H9 (cell line): ENCODE measurements around the genes HERC2, GOLGA8F, NSMCE3 and GOLGA8H.

DNA sequence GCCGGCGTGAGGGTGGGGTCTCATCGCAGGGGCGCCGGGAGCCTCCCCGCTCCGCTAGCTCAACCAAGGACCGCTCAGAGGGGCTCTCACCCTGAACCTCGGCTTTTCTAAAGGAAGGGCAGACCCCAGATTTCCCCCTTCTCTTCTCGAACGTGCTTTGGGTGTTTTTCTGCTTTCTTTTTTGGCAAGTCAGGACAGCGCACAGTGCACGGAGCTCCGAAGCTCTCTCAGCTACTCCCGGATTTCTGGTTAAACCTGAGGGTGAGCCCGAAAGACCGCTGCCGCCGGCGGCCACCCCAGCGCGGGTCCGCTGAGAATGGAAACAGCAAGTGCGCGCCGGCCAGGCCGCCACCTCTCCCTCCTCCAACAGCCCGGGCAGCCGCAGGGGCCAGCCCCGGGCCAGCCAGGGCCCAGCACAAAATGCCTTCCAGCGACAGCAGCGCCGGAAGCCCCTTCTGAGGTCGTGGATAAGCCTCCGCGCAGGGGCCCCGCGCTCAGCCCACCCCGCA lies 8.1 kb upstream of the OCA2 start:
- PRO-cap = no peak

DNA sequence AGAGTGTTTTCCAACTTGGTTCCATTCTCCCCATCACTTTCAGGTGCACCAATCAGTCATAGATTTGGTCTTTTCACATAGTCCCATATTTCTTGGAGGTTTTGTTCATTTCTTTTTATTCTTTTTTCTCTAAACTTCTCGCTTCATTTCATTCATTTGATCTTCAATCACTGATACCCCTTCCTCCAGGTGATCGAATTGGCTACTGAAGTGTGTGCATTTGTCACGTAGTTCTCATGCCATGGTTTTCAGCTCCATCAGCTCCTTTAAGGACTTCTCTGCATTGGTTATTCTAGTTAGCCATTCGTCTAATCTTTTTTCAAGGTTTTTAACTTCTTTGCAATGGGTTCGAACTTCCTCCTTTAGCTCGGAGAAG lies 60.2 kb upstream of the OCA2 start:
- PRO-cap = no peak

DNA sequence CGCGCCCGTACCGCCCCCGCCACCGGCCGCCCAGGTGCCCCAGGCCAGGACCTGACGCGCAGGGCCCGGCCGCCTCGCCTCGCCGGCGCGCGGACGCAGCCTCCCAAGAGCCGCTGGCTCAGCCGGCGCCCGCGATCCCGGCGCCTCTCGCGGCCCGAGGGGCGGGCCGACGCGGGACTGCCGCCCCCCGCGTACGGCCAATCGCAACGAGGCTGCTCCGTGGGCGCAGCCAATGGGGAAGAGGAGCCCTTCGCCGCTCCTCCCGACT lies at the start of gene HERC2:
Gene HERC2, minus strand, starts transcription at position 156 of the 268 bp plus-strand sequence.
- PRO-cap = no peak

- PRO-cap = no peak
Observed at GRCh38 chr15:28378394-28378893, at the start of gene GOLGA8F. Gene GOLGA8F (plus strand): TSS chr15:28378664.

DNA sequence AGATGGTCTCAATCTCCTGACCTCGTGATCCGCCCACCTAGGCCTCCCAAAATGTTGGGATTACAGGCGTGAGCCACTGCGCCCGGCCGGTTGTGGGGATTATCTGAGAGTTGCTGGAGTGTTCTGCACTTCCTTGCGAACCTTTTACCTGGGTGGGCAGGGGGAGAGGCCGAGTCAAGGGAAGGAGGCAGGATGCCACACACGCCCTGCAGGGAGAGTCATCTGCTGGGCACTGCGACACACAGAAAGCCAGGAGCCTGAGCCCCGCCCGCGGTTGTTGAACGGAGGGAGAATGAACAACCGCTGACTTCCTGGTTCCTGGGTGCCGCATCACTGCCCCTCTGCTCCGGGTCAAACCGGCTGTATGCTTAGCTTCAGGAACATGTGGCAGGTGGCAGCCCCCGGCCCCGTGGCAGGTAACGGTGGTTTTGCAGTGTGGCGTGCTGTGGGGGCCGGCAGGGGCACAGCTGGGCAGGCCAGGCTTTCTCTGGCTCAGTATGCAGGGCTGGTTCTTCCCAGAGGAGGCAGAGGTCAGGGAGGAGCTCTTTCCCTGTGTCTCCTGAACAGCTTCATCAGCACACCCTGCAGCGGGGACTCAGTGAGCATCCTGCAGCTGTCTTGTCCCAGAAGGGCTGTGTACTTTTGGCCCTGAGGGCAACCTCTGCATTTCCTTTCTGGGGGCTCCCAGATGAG lies 33.4 kb downstream of the APBA2 start:
- PRO-cap = no peak

DNA sequence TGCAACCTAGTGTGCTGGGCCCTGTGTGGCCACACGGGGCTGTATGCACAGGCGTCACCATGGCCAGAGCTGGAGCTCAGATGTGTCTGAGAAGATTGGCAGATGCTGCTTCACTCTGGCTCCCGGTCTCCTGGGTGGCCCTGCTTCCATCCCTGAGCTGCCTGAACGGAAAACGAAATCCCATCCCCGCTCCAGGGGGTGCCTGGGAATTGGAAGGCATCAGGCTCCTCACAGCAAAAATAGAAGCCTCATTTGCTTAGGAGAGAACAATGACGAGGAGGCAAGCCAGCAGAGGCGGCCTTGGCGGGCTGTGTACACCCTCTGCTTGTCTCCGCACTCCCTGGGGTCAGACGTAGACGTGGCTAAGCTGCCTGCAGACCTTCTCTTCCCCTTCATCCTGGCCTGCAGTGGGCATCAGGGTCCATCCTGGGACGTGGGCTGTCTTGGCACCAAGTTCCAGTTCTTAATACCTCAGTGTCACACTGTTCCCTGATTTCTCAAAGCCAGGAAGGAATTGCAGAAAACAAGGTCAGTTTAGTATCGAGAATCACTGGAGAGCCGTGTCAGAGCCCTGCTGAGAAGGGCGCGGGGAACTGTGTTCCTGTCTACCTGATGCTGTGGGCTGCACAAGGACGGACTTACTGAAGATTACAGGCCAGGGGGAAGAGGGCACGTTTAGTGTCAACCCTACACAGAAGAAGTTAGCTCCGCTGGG lies 103.8 kb downstream of the APBA2 start:
- PRO-cap = no peak

DNA sequence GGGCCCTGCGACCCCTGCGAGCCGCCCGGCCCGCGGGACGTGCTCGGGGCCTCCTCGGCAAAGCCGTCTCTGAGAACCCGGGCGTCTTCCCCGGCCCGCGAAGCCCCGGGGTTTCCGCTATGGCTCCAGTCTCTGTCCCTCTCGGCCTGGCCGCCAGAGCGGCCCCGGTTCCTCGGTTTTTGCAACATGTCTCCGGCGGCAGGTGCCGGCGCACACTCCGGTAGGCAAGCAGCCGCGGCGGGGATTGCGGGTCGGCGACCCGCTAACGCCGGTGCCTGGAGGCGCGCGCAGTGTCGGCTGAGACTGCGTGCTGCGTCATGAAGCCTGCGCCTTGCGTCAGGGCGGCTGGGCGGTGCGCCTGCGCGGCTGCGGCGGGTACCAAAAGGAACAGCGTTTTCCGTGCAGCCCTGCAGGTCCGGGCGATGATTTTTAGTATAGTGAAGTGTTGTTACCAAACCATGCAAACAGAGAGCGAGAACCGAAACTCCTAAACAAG lies at the start of gene NSMCE3:
Gene NSMCE3, minus strand, starts transcription at position 305 of the 496 bp plus-strand sequence.
- PRO-cap = bidirectional peak, plus-strand start at position 393 of the sequence, minus-strand start at position 246 of the sequence

DNA sequence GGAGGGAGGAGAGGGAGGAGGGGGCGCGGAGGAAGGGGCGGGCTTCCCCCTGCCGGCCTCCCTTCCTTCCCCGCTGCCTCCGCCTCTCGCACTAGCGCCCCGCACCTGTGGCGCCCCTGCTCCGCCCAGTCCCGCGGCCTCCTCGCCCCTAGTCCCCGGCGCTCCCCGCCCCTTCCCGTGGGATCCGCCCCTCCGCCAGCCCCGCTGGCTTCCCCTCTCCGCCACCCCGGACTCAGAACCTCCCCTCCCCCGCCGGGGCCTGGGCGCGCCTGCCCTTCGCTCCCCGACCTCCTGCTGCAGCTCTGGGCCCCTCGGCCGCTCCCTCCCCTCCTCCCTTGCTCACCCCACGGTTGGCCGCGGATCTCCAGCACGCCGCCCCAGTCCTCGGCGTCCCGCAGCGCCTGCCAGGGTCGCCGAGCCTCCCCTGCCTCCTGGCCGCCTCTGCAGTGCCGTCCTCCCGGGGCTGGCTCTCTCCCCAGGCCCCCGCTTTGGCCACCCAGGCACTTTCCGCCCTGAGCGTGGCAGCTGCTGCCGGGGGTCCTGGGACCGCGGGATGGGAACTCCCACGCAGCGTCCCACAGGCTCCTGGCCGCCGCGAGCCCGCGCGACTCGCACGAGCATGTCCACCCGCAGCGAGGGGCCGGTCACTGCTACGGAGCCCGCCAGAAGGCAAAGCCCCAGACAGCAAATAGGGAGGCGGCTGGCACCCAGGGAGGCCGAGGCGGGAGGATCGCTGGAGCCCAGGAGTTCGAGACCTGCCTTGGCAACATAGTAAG lies 104.2 kb upstream of the ENTREP2 start:
- PRO-cap = bidirectional peak, plus-strand start at position 235 of the sequence, minus-strand start at position 93 of the sequence

GRCh38 chr15:29796681-29797088 lies 25.6 kb downstream of the TJP1 start:
- PRO-cap = no peak

- PRO-cap = bidirectional peak, plus-strand start at chr15:29968681, minus-strand start at chr15:29968600
Observed at GRCh38 chr15:29968135-29969275, 114.2 kb upstream of the GOLGA8J start.

DNA sequence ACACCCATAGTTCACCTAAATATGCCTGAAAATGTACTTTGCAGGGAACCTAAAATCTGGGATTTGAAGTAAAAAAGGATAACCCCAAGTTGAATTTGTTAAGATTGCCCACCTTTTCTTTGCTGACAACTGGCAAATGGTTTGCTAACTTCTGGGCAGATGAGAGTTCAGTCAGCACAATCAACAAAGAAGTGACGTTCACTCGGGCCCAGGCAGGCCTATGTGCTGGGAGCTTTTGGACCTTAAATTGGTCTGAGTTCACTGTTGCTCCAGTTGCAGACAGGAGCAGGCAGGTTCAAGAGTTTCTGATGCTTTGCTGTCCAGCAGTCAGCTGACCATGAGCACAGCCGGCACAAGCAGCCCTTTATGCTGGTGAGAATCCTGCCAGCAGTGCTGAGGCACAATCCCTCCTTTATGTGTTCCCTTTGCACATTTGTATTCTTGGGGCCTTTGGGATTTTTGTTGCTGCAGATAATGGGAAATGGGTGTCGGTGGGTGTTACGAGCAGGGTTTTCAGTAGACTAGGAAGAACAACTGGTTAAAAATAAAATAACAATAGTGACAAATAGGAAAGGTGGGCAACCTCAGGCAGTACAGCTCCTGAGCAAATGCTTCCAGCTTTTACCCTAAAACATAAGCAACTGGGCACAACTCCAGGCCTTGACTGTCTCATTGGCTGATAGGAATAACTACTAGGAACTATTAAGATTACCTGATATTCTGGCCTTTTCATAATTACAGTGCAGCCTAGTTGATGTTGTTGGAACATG lies 81.1 kb upstream of the GOLGA8J start:
- PRO-cap = no peak

DNA sequence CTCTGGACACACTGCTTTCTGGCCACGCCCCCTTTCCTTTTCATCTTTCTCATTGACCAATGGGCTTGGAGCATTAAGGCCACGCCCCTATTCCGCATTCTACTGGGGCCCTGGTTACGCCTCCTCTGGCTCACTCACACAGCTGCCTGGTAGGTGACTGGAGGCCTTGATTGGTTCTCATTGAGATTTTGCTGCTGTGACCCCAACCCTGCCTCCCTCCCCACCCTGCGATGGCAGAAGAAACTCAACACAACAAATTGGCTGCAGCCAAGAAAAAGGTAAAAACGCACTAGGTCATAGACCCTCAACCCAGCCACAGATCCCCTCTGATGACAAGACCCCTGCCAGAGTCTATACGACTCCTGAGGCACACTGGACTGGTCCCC lies at the start of gene GOLGA8H:
Gene GOLGA8H, plus strand, starts transcription at position 133 of the 386 bp plus-strand sequence.
- PRO-cap = unidirectional peak, plus-strand start at position 133 of the sequence

- PRO-cap = bidirectional peak, plus-strand start at chr15:30992053, minus-strand start at chr15:30992038
Observed at GRCh38 chr15:30991917-30992130, 396 bp upstream of the MTMR10 start.

DNA sequence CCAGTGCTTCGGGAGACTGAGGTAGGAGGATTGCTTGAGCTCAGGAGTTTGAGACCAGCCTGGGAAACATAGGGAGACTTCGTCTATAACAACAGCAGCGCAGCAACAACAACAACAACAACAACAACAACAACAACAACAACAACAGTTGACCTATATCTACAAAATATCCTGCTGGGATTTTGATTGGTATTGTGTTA lies 16.0 kb upstream of the MTMR10 start:
- PRO-cap = no peak

DNA sequence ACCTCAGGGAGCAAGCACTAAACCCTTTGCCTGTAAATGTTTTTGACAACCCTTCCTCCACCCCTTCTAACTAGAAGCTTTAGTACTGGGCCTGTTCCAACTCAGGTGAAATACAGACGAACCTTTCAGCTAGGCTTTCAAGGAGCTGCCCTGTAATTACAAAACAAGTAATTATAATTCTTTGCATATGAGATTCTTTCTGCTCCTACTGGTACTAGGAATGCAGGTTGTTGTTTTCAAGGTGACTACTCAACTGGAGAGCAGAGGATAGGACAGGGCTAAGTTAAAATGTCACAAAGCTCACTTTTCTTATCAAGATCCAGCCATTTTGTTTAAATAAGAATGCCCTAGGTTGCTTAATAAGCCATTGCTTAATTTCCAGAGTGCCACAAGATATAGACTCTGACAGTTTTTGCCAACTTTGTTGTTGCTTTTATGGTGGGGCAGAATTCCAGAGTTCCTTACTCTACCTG lies 22.8 kb upstream of the MTMR10 start:
- PRO-cap = no peak

DNA sequence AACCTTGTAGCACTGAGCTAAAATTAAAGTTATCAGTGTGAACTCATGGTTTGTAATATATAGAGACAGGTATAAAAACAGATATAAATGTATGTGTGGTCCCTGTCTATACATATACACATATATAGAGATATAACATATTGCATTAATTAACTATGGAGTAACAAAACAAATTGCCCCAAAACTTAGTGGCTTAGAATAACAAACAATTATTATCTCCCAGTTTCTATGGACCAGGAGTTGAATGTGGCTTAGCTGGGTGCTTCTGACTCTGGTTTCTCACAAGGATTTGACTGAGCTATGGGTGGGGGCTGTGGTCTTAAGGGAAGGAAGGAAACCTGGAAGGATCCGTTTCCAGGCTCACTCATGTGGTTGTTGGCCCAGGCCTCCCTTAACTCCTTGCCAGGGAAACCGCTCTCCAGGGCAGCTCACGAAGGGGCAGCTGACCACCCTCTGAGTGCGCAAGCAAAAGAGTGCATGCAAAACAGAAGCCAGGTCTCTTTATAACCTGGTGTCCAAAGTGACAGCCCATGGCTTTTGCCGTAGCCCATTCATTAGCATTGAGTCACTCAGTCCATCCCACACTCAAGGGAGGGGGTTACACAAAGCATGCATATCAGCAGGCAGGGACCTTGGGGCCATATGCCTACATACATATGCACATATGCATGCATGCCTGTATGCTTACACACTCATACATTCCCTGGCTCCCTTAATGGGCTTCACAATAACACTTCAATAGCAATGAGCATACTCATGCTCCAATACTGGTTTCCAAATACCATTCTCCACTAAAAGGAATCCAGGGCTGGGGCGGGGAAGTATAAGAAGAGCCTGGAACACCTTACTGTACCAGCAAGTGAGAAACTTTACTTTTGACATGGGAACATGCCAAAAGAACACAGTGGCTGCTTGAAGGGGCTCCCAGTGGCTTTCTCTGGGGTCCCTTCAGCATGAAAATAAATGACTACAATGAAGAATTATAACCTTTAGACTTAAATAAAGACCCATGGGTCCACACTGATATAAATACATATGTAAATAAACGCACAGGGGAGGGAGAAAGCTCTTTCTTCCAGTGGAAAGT lies 22.1 kb downstream of the TRPM1 start:
- PRO-cap = unidirectional peak, minus-strand start at position 475 of the sequence

GRCh38 chr15:31214660-31215231 lies 111.9 kb upstream of the KLF13 start:
- PRO-cap = no peak

DNA sequence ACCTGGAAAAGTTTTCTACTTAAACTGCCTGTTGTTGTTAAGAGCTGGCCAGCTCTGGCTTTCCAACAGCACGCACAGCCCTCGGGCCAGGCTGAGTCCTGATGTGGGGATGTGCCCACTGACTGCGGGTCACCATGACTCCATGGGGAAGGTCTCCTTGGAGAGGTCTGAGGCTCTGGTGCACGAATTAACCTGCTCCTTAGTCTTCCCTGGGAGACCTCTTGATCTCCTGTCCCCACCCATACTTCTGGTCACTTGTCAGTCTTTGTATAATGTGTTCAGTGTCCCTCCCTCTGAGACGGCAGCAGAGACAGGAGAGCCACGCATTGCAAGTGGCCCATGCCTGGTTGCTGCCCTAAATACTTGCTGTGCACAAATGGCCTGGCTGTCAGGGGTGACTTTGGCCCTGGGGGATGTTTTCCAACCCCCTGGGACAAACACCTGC lies 17.0 kb downstream of the KLF13 start:
- PRO-cap = no peak

DNA sequence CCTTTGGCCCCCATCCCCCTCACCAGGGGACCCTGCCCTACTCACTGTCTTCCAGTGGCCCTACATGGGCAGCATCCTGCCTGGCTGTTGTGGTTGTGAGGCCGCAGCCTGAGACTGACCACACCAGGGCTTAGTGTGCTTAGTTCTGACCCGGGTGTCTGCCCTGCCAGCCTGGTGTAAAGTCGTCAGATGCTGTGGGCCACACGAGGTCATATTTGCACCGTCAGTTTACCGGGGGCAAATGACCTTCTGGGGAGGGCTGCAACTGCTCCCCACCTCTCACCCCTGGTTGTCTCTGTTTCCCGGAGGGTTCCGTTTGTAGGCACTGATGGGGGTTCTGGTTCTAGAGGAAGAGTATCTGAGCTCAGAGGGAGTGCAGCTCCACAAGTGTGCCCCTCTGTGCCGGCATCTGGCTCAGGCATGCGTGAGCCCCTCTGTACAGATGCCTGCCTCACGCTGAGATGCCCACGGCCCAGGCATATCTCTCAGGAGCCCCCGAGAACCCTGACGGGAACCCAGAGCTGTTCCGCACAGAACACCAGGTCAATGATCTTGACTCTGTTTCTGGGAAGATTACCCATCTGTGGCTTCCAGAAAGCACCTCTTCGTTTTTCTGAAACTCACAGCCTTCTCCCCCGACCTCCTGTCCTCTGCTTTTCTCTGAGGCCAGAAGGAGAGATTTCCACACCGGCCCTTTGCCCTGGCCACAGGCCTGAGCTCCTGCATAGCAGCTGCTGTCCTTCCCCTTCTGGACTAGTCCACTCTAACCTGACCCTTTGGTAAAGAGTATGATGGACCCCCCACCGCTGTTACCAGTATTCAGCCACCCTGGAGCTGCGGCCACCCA lies 19.2 kb downstream of the KLF13 start:
- PRO-cap = no peak

GRCh38 chr15:31376402-31377540 lies 50.1 kb downstream of the KLF13 start:
- PRO-cap = no peak